ENCODE measurements around a stretch of chr11.

GRCh38 chr11:862470-862913 is 19.8 kb downstream of the TSPAN4 start:
- PRO-cap, 2 experiments, result no peak in any of the 2 experiments

GRCh38 chr11:910948-912049 is 689 bp upstream of the CHID1 start:
- PRO-cap, 2 experiments, result no peak in any of the 2 experiments

GRCh38 chr11:931173-932053 is 5.7 kb downstream of the AP2A2 start:
- PRO-cap, 2 experiments, result no peak in any of the 2 experiments

DNA sequence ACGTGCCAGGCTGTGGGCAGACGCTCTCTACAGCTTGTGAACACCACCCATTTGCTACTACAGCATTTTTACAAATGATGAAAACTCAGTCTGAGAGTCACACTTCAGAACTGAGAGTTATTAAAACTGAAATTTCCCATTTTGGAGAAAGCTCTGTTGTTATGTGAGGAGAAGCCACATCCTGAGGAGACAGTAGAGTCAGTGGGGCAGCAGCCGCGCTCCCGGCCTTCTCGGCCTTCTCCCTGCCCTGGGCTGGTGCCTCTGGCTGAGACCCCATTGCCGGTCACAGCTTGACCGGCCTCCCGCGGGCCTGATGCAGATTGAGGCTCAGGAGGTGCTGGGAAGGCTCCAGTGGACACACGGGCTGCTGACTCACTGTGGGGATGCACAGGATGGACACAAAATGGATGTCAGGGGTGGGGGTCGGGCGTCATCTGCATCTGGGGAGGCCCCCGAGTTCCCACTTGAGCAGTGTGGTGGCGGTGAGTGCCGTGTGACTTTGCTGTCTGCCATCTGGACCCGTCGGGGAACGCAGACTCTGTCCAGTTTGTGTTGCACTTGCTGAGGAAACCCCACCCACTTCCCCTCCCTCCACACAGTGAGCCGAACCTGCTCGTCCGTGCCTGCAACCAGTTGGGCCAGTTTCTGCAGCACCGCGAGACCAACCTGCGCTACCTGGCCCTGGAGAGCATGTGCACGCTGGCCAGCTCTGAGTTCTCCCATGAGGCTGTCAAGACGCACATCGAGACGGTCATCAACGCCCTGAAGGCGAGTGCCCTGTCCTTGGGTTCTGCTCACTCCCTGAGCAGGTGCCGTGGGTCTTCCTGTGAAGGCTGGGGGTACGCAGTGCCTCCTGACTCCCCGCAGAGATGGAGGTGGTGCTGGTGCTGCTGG is 50.1 kb downstream of the MUC6 start:
- PRO-cap, 2 experiments, result no peak in any of the 2 experiments

DNA sequence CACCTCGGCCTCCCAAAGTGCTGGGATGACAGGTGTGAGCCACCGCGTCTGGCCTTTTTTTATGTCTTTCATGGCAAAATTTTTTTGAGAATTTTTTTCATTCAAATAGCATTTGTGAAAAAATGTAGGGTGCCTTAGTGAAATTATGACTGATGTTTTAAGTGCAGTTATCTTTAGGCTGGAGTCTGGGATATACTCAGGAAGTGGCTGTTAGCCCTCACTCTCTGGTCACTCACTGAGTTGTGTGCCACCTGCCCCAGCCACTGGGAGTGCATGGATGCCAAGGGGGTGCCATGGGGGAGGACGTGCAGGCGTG is 36.5 kb downstream of the MUC6 start:
- PRO-cap, 2 experiments, result no peak in any of the 2 experiments

DNA sequence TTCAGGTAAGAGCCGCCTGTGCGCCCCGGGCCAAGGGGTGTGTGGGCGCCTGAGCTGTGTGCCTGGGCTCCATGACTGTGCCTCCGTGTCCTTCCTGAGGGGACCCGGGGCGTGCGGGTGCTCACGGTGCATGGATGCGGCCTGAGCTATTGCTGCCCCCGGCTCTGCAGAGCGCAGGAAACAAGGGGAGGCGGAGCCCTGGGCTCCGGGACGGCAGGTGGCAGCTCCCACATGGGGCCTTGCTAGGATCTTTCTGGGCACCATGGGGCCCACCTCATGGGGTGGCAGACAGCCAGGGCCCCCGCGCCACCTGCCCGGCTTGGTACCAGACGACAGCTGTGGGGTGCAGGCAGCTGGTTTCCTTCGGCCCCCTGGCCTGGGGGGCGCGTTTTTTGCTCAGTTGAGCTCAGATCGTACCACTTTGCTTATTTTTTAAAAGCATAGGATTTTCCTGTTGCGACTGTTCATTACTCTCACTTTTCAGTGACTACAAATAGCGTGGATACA is 28.3 kb downstream of the MUC6 start:
- PRO-cap, 2 experiments, result no peak in any of the 2 experiments

DNA sequence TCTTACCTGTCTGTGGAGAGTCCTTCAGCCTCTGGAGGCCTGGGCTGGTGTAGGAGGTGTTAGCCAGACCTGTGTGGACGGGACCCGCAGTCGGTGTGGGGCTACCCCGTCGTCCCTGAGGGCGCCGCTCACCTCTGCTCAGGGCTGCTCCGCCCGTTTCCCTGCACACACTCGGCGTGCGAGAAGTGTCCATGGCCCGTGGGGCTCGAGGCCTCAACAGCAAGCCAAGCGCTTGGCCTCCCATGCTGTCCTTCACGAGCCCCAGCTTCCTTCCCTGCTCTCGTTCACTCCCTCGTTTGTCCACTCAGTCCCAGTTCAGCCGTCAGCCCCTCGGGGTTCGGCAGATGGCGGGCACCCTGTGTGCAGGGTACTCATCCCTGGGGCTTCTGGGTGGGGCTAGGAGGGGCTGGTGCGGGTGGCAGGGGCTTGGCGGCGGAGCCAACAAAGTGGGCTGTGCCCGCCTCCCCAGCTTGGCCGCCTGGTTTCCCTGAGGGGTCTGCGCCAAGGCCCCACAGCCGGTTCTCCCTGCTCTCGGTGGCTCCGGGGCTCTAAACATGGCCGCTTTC is 3.4 kb downstream of the MUC6 start:
- PRO-cap, 2 experiments, result no peak in any of the 2 experiments

GRCh38 chr11:1061089-1061560 is 24.6 kb upstream of the MUC6 start:
- PRO-cap, 2 experiments, result peak in 2 of 2 experiments; most common plus-strand start chr11:1061240 (in 2)

DNA sequence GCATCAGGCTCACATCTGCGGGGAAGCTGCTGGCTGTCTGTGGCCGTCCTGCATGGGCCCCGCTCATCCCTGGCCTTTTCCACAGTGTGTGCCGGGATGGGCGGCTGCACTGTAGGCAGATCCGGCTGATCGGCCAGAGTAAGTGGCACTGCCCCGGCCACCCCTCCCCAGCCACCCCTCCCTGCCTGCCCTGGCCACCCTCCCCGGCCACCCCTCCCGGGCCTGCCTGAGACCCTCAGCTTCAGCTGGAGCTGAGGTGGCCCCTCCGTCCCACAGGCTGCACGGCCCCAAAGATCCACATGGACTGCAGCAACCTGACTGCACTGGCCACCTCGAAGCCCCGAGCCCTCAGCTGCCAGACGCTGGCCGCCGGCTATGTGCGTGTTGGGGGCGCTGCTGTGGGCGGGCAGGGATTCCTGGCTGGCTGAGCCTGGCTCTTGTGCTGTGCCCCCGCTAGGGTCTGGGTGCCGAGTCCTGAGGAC is 49.0 kb upstream of the MUC6 start:
- PRO-cap, 2 experiments, result no peak in any of the 2 experiments

- PRO-cap, 2 experiments, result no peak in any of the 2 experiments
Observed at GRCh38 chr11:1089634-1090280, 53.2 kb upstream of the MUC6 start.

DNA sequence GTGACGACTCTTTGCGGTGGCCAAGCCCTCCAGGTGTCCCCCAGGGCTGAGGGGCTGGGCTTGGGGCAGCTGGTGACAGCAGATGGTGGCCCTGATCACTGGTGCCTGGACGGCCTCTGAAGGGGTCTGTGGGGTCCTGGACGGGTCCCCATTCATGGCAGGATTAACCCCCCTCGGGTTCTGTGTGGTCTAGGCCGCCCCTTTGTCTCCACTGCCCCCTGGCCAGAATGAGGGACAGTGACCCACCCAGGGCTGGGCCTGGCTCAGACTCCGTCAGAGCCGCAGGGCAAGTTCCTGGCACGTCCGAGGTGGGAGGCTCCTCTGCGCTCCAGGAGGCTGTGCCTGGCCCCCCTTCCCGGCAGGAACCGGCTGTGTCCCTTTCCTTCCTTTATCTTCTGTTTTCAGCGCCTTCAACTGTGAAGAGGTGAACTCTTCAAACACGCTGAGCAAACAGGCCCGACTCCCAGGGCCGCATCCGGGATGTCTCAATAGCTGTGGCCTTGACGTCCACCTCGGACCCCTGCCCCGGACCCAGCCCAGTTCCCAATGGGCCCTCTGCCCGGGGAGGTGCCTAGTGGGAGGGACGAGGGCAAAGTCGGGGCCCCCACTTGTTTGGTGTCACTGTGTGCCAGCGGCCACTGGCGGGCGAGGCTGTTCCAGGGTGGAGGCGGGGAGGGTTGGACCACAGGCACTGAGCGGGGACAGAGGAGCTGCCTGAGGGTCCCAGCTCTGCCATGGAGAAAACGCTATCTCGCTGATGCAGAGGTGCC is 3.1 kb upstream of the MUC5B start:
- PRO-cap, 2 experiments, result peak in 2 of 2 experiments; most common plus-strand start position 654 of the sequence (in 1); most common minus-strand start position 305 of the sequence (in 1)

- PRO-cap, 2 experiments, result no peak in any of the 2 experiments
Observed at GRCh38 chr11:1231207-1231955, 8.5 kb downstream of the MUC5B start.

DNA sequence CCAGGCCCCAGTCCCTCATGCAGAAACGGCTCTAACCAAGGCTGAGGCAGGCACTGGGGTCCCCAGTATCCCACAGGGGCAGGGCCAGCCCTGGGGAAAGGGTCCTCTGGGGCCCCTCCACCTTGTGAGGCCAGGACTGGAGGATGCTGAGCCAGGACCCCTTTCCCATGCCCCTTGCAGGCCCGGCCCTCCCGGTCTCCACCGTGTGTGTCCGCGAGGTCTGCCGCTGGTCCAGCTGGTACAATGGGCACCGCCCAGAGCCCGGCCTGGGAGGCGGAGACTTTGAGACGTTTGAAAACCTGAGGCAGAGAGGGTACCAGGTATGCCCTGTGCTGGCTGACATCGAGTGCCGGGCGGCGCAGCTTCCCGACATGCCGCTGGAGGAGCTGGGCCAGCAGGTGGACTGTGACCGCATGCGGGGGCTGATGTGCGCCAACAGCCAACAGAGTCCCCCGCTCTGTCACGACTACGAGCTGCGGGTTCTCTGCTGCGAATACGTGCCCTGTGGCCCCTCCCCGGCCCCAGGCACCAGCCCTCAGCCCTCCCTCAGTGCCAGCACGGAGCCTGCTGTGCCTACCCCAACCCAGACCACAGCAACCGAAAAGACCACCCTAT is 17.9 kb downstream of the MUC5B start:
- PRO-cap, 2 experiments, result no peak in any of the 2 experiments

DNA sequence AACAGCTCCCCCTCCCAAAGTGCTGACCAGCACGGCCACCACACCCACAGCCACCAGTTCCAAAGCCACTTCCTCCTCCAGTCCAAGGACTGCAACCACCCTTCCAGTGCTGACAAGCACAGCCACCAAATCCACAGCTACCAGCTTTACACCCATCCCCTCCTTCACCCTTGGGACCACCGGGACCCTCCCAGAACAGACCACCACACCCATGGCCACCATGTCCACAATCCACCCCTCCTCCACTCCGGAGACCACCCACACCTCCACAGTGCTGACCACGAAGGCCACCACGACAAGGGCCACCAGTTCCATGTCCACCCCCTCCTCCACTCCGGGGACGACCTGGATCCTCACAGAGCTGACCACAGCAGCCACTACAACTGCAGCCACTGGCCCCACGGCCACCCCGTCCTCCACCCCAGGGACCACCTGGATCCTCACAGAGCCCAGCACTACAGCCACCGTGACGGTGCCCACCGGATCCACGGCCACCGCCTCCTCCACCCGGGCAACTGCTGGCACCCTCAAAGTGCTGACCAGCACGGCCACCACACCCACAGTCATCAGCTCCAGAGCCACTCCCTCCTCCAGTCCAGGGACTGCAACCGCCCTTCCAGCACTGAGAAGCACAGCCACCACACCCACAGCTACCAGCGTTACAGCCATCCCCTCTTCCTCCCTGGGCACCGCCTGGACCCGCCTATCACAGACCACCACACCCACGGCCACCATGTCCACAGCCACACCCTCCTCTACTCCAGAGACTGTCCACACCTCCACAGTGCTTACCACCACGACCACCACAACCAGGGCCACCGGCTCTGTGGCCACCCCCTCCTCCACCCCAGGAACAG is 23.3 kb downstream of the MUC5B start:
- PRO-cap, 2 experiments, result no peak in any of the 2 experiments

GRCh38 chr11:1276484-1277058 is 32.9 kb downstream of the TOLLIP start:
- PRO-cap, 2 experiments, result no peak in any of the 2 experiments

DNA sequence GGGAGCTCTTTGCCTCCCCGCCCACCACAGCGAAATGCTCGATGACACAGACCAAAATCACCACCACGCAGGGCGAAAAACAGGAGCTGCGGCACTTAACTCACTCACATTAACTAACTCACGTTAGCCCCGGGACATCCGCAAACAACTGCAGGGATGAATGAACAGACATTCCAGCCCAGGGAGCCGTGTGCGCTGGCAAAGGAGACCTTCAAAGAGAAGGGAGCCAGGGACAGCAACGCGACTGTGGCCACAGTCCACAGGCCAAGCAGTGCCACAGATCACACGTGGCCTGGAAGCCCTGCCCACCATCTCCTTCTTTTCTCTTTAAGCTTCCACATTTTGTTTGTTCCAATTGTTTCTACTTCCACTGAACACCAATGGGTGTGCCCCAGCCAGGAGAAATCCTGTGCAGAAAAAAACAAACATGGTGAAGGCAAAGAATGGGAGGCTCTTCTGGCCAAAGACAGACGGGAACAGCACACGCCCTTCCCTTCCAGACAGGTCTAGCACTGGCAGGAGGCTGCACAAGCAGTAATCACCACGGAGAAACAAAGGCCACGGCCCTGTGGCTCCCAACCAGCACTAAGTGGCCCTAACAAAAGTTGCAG is 39.2 kb downstream of the DUSP8 start:
- PRO-cap, 2 experiments, result no peak in any of the 2 experiments

DNA sequence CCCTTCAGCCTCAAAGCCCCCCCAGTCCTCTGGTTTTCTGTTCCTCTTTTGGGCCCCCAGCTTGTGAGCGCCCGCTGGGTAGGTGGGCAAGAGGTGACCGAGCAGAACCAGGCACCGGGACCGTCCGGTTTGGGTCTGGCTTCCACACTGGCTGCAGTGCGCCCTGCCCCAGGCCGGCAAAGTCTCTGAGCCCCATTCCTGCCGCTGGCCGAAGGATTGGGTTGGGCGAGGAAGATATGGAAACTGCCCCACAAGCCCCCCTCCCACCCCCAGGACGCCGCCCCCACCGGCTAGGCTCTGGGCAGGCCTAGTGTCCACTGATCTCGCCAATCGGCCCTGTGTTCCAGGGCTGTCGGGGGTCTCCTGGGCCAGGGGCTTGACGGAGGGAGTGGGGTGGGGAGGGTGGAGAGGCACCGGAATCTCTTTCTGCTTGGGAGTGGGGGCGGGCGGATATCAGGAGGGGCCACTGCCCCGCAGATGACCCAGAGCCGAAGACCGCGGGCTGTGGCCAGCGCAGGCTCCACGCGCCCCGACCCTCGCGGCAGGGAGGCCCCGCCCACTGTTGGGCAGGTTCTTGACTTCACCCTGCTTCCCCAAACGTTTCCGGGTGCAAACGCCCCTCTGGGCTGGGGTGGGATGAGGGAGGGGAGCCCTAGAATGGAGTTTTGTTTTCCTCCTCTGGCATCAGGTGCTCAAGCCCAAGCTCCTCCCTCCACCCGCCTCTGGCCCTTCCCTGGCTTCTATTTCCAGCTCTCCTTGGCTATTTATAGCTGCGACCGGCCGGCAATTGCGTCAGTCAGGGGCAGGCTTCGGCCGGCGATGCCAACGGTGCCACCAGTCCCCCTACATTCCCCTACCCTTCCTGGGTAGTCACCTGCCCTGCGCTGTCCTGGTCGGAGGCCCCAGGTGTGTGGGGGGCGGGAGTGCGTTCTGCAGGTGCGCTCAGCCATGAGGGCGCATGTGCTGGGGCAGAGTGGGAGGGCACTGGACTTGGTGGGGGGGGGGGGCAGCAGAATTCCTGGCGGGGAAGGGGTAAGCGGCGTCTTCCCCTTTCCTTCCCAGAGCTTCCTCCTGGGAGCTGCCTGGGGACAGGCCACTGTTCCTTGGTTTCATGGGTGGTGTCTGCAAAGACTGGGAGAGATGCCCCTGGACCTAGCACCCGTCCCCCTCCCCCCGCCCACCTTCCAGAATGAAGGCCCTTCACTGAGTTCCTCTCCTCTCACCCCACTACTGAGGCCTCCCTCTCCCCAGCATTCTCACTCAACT is 23.9 kb downstream of the DUSP8 start:
- PRO-cap, 2 experiments, result peak in 2 of 2 experiments; most common plus-strand start position 792 of the sequence (in 1); most common minus-strand start position 561 of the sequence (in 1)

DNA sequence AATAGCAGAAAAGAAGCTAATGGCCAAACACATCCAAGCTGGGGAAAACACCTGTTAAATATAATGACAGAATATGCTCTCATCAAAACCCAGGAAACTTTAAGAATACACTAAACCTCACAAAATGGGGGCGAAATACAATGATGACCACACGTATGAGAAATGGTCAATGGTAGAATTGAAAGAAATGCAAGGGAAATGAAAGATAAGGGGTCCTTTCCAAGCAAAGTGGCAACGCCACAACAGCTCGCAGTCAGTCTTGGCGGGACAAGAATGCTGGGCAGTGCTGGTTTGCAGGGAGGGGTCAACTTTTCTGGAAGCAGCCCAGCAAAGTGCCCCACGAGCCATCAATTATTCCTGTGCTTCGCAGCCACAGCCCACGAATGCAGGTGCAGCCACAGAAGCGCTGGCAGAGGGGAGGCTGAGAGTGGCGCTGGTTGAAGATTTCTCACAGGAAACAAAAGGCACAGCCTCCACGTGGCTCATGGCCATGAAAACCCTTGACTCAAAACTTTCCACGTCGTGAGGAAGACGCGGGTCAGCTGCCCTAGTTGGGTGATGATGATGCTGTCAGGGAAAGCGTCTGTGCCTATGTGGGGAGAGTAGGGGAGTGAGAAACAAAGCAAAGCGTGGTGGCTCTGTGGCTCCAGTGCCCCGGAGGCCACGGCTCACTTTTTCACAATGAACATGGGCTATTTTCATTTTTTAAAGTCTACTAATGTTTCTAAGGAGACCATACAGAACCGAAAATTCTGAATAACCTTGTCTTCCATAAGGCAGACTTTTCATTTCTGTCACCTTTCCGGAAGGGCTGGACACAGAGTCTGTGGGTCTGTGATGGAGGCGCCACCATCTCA is 33.2 kb downstream of the KRTAP5-5 start:
- PRO-cap, 2 experiments, result no peak in any of the 2 experiments

DNA sequence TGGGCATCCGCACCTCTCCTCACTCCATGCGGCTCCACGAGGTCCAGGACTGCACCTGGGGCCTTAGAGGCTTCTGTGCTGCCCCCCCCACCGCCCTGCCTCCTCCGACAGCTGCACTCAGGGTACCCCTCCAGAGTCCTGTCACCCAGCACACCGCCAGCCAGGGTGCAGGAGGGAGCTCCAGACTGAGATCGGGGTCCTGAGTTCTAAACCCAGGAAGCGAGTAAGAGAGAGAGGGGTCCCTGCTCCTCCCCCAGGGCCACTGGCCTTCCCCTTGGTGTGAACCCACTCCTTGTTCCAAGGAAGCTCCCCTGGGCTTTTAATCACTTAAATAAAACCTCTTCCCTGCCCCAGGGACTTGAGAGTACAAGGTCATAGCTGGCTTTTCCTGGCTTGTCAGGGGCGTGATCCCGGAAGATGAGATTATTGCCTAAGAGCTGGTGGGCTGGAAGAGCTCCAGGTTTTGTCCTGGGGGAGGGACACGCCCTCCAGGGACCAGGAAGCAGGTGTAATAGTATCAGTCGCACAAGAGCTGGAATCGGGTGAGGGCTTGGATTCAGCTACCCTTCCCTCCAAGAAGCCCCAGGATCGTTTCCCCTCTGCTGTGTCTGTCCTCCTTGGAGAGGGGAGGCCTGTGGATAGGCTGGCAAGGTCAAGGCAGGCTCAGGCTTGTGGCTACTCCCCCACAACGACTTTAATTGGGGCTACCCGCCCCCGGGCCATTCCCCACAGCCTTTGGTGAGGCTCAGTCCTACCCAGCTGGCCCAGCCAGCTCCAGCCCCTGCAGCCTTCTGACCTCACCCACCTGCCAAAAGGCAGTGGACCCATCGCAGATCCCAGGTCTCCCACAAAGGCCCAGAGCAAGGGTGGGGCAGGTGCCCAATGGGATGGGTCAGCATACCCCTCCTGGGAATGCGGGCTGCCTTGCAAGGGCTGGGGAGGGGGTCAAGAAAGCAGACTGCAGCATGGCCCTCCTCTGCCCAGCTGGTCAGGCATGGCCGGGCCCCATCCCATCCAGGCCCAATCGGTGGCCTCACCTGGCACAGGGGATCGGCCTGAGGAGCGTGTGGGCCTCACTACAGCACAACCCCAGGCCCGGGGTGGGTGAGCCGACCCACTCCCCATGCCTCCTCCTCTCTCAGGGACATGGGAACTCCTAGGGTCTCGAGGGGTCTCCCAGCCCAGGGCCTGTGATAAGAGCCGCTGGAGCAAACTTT is 1.2 kb downstream of the CTSD start:
- PRO-cap, 2 experiments, result peak in 2 of 2 experiments; most common plus-strand start position 520 of the sequence (in 1); most common minus-strand start position 398 of the sequence (in 1)

- PRO-cap, 2 experiments, result no peak in any of the 2 experiments
Observed at GRCh38 chr11:1826519-1827011, 8.2 kb upstream of the SYT8 start.